ENCODE results near the gene H2BC21.

GRCh38 chr1:147544747-147545555 is 3.6 kb downstream of the BCL9 start:
- RRBS: no CpG with 5 or more reads among the region's 10 CpGs

- RRBS: 5% methylated on average over 2 of the region's 9 CpGs
Observed at GRCh38 chr1:147640764-147641224, 29.5 kb downstream of the ACP6 start.

GRCh38 chr1:147700024-147700347 is 29.7 kb upstream of the ACP6 start:
- RRBS: no CpG with 5 or more reads among the region's 3 CpGs

DNA sequence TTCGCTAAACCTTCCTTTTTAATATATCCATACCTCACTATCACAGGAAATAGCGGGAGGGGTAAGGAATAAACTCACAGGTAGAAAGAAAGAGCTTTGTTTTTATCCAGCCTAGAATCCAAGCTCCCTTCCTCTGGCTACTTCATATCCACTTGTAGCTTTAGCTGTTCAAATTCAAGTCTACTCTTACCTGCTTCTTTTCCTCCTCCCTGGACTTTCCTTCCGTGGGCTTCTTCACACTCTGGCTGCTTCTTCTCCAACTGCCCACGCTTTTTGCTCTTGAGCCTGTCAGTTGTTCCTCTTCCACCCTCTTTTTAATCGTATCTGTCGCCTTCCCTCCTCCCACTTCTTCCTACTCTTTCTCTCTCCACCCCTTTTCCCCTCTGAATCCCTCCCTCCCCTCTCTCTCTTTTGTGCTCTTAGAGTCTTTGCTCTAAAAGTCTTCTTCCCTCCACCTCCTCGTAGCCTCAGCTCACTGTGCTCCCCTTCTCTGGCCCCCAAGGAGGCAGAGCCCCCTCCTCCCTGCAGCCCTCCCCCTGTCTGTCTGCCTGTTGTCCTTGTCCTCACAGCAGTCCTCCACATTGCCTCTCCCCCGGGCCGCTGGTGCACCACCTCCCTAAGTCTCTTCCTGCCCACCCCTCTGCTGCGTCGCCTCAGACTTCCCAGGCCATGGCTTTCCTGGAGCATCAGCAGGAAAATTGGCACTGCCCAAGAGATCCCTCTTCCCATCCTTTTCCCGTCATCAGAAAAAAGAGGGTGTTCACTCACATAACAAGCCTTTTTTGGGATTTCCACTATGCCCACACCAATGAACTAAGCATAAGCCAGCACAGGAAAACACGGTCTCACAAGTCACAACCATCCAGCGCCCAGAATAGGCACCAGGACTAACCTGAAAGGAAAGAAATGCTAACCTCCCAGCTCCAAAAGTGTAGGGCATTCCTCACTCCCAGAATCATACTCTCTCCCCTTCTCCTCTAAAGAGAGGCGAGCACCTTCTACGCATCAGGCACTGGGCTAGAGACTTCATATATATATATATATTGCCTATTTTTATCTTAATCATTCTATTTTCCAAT is 13.0 kb upstream of the GJA5 start:
- RRBS: no CpG with 5 or more reads among the region's 16 CpGs

- RRBS: 63% methylated on average over 5 of the region's 42 CpGs
Observed at GRCh38 chr1:148317152-148318009, 165.3 kb upstream of the NBPF11 start.

GRCh38 chr1:148318010-148319314 is 164.6 kb downstream of the PPIAL4G start:
- RRBS: 60% methylated on average over 3 of the region's 47 CpGs

DNA sequence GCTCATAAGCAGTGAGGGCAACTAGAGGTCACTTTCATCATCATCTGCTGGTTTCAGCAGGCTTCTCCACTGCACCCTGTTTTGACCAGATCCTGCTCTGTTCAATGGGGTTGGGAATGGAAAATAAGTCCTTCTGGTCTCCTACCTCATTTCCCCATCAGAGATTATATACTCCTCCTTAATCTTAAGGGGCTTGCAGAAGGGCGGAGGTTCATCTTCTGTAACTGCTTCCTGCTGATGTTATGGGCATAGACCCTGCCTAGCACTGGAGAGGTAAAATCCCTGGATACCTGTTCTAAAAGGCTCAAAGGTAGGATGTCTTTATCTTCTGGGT is 49.9 kb downstream of the PPIAL4G start:
- RRBS: no CpG with 5 or more reads among the region's 1 CpG

GRCh38 chr1:148459624-148460077 is 23.5 kb downstream of the PPIAL4G start:
- RRBS: no CpG with 5 or more reads among the region's 29 CpGs

- RRBS: no CpG with 5 or more reads among the region's 10 CpGs
Observed at GRCh38 chr1:148534521-148535282, 51.6 kb upstream of the PPIAL4G start.

DNA sequence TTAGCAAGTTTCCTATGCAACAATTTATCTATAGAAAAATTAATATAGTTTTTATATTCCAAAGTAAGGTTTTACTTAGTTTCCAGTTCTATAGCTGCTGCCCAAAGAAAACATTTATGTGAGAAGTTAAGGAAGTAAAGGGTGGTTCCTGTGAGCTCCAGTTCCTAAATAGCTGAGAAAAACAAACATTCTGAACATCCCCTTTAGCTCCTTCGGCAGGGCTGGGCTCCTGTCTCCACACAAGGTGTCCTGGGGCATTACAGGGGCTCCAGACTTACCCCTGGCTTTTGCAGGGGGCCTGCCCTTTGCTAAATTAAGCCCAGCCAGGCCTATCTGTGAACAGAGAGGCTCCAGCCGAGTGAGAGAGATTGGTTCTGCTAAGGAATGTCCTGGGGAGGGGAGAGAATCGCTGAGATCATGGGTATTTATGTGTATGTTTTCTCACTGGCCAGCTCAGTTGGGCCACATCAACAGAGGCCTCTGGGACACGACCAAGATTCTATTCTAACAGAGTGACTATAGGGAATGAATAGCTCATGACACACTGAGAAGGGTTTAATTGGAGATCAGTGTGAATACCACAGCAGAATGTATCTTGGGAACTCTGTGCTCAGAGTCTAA is 72.6 kb downstream of the PDE4DIP start:
- RRBS: no CpG with 5 or more reads among the region's 4 CpGs

GRCh38 chr1:149098264-149098707 is 5.1 kb downstream of the NBPF9 start:
- RRBS: no CpG with 5 or more reads among the region's 9 CpGs

GRCh38 chr1:149608399-149608557 is 24.6 kb downstream of the PPIAL4C start:
- RRBS: no CpG with 5 or more reads among the region's 2 CpGs

DNA sequence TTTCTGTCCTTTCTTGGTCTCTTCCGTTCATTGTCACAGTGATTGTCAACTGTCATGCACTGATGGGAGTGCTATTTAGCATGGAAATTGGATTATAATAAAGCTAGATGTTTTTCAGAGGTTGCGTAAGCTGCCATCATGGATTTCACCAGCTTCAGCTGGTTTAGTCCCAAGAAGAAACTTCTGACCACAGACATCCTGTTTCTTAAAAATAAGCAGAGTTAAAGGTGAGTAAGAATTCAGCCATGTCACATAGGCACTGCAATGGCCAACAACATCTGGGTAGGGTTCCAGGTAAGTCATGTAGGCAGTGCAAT is 47.8 kb downstream of the PPIAL4C start:
- RRBS: no CpG with 5 or more reads among the region's 2 CpGs

GRCh38 chr1:149886582-149886762 is at the start of gene H2BC21:
Gene H2BC21 (minus strand): TSS chr1:149886682.
- RRBS: no CpG with 5 or more reads among the region's 9 CpGs

GRCh38 chr1:149995122-149995525 is 15.4 kb downstream of the OTUD7B start:
- RRBS: no CpG with 5 or more reads among the region's 6 CpGs

- RRBS: no CpG with 5 or more reads among the region's 1 CpG
Observed at GRCh38 chr1:150093837-150094239, 26.3 kb downstream of the VPS45 start.

DNA sequence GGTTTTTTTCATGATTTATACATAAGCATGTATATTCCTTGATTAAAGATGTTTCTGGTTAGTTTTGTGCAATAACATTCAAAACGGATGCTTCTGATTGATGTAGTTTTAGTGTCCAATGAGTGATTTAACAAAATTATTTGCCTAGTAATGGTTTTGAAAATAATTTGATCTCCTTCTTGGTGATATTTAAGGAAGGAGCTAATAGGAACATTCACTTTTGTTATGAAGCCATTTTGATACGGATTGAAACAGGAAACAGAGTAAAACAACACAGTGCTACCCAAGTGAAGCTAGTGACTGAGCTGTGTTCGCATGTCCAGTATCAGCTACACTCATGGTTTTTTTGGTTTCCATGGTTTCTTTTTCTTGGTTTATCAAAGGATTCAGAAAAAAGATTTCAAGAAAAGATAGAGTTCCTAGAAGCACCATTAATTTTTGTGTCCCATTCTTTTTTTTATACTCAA is 40.2 kb upstream of the PLEKHO1 start:
- RRBS: no CpG with 5 or more reads among the region's 3 CpGs

DNA sequence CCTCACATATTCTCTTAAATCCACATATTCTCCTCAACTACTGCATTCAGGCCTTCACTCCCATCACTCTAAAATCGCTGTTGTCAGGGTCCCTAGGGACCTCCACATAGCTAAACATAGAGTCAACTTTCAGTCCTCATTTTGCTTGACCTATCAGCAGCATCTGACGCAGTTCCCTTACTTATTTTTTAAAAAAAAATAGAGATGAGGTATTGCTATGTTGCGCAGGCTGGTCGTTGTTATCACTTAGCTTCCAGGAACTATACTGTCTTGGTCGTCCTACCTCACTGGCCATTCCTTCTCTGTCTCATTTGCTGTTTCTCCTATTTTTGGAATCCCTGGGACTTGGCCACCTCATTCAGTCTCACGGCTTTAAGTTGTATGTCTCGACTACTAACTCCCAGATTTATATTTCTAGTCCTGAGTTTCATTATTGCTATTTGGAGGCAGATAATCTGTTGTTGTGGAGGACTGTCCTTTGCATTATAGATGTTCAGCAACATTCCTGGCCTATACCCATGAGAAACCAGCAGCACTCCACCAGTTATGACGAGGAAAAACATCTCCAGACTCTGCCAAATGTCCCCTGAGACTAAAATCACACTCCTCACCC is 11.5 kb upstream of the PLEKHO1 start:
- RRBS: no CpG with 5 or more reads among the region's 8 CpGs

- RRBS: no CpG with 5 or more reads among the region's 3 CpGs
Observed at GRCh38 chr1:150165961-150166362, 16.2 kb downstream of the PLEKHO1 start.